Hematopoietic multipotent progenitor cell (in vitro differentiated cells): ENCODE data around the genes RMND5B and ZNF354C.

GRCh38 chr5:178077922-178078852 lies 35.1 kb upstream of the N4BP3 start:
- CAGE, long polyA plus RNA: no peak

DNA sequence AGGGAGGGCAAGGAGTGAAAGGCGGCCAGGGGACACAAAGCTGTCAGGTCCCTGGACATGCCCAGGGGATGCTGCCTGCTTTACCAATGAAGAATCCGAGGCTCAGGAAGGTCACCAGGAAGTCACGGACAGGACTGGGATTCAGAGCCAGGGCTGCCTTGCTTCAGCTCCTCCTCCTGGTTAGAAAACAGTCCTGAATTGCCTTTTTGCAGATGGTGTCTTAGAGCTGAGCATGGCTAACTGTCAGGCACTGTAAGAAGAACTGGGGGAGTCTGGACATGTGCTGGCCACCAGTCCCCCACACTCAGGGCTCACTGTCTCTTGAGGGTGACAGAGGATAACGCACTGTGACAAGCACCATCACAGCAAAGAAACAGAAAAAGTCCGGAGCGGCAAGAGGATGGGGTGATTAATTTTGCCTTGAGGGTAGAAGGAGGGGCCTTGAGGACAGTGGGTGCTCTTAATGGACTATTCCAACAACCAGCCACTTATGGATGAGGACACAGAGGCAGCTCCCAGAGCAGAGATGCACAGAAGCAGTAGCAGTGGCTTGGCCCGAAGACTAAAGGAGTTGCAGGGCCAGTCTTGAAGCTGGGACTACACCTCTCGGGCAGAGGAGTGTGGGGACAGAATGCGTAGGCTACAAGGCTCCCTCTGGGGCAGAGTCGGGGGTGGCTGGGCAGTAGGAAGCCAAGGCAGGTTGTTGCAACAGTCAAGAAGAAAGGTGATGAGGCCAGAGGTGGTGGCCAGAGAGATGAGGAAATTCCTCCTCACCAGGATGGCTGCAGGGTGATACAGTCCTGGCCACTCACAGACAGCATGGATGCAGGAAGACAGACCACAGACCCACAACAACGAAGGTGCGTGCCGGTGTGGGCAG lies 5.1 kb upstream of the N4BP3 start:
- CAGE, long polyA plus RNA: no peak

DNA sequence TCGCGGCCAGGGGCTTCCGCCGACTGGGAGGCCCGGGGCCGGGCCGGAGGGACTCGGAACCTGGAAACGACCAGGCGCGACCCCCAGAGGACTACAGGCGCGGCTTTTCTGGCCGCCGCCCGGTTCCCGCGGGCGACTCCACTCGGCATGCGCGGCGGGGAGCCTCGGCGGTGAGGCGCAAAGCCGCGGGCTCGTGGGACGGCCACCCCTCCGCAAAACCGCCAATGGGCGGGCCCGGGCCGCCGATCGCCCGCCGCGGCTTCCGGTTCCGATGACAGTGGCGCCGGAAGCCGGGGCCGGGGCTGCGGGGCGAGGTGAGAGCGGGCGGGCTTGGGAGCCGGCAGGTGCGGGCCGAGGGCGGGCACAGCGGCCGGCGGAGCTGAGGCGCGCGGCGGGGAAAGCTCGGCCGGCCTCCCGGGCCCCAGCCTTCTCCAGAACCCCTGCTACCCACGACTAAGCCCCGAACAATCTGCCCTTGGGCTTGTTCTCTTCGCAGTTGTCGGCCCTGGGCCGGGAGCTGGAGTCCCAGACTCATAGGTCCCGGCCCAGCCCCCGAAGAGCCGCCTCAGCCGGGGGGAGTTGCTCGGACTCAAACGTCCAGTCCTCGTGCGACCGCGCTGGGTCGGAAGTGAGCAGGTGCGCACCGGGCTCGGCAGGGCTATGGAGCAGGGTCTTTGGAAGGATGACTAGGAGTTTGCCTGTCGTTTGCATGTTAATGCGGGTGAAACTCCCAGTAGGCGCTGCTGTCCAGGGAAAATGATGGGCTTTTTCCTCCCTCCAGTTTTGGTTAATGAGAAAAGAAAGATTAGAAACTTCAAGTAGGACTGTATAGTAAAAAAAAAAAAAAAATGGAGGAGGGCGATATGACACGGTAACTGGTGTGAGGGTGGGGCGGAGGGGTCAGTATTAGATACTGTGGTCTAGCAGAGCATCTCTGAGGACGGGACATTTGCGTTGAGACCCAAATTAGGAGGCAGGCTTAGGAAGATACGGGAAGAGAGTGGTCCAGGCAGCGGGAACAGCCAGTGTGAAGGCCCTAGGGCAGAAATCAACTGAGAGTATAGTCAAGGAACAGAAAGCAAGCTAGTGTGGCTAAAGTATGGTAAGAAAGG lies at the start of gene RMND5B:
TSS of gene RMND5B (plus strand) at position 274 of the 1,112 bp plus-strand sequence.
- CAGE, long polyA plus RNA: start-site peak on the plus strand centred at position 282 of the sequence, 16 bp wide, 121 reads; start-site peak on the plus strand centred at position 884 of the sequence, 264 bp wide, 16 reads

- CAGE, long polyA plus RNA: no peak
Observed at GRCh38 chr5:178206232-178206984, 2.1 kb downstream of the HNRNPAB start.

- CAGE, long polyA plus RNA: start-site peak on the plus strand at chr5:178210131-178210273, 330 reads
Observed at GRCh38 chr5:178209593-178210338, 5.4 kb downstream of the HNRNPAB start.

DNA sequence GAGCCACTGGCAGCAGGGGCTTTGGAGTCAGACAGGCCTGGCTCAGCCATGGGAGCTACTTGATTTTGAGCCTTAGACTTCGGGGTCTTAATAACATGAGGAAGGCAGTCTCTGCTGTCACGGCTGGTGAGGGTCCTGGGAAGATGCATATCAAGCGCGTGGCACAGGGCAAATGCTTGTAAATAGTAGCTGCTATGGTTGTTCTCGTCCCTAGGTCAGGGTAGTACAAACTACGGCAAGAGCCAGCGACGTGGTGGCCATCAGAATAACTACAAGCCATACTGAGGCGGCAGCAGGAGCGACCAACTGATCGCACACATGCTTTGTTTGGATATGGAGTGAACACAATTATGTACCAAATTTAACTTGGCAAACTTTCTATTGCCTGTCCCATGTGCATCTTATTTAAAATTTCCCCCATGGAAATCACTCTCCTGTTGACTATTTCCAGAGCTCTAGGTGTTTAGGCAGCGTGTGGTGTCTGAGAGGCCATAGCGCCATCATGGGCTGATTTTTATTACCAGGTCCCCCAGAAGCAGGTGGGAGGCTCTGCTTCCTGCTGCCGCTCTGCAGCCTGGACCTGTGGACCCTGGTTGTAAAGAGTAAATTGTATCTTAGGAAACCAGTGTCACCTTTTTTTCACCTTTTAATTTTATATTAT lies 6.1 kb downstream of the HNRNPAB start:
- CAGE, long polyA plus RNA: start-site peak on the plus strand centred at position 237 of the sequence, 41 bp wide, 268 reads

DNA sequence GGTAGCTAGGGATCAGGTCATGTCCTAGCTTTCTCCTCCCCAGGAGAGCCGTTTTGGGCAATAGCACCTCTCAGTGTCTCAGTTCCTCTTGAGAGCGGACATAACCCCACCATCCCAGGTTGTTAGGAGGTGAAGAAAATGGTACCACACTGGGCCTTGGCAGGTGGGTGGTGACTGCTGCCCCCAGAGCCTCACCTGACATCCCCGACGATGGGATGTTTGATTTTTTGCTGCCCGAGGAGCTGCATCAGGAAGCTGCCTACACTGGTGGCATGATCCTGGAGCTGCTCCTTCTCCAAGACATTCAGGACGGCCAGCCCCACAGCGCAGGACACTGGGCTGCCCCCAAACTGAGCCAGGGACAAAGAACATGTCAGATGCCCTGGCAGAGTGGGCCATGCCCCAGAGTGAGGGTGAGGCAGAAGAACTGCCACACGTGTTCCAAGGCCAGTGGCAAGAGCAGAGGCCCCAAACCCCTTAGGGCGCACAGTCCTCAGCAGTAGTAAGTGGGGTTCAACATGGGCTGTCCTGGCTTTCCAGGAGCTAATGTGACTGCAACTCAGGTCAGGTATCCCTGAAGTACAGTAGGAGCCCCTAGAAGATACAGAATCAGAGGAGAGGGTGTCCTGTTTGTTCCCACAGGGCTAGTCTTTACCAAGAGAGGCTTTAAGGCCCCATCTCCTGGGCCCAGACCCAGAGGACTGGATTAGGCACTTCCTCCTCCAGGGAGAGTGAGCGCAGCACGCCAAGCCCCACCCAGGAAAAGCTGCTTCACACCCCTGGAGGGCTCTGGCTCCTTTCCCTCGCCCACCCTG lies 11.0 kb downstream of the HNRNPAB start:
- CAGE, long polyA plus RNA: no peak

DNA sequence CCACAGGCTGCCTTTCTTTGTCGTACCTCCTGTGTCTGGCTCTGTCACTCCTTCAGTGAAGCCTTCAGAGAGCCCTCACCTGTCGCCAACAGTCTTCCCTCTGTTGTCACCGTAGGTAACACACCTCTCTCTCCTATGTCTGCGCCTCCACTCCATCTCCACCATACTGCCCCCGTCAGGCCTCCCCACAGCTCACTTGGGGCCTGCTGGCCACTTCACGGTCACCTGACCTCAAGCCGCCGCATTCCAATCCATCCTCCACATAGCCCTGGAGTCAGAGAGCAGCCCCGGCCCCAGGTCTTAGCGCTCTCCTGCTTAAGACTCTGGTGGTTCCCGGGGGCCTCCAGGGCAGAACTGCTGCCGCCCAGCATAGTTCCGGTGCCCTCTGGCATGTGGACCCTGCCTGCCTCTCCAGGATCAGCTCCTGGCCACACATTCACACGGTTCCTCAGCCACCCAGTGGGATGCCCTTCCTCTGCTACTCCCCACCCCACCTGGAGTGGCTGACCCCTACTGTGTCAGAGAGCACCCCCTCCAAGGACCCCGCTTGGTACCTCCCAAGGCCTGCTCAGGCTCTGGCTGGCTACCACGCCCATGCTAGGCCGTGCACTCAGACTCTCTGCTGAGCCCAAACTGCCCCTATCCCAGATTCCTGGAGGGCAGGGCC lies 8.8 kb downstream of the PHYKPL start:
- CAGE, long polyA plus RNA: no peak

DNA sequence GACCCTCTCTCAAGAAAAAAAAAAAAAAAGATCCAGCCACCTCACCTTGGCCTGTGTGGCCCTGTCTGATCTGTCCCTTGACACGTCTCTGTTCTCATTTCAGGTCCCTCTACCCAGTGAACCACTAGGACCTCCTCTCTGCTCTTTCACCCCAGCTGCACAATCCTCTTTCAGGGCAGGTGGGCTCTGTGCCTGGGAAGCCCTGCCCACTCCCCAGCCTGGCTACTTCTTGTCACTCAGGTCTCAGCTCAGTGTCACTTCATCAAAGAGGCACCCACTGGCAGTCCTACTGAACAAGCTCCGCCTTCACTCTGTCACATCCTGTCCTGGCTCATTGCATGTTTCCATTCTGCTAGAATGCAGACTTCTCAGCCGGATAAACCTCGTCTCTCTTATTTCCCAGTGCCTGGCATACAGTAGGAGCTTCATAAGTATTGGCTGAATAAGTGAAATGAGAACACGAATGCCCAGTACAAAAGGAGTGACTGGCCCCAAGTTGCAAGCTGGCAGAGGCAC lies 98.1 kb upstream of the PHYKPL start:
- CAGE, long polyA plus RNA: no peak

DNA sequence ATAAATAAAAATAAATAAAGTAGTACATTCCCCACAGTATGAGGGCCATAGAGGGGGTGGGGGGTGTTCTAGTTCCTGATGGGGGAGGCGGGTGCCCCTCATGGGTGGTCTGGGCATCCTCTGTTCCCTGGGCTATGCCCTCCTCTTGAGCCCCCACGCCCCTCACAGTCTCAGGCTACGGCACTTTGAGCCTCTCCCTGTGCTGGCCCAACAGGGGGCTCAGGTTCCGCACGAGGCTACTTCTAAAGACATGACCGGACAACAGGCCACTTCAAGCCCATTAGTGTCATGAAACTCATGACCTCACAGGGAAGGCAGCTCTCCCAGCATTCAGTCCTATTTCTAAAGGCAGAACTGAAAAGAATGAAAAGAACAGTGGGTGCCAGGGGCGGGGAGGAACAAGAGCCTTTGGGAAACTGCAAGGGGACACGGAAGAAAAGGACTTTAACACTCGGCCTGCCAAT lies 45.1 kb downstream of the COL23A1 start:
- CAGE, long polyA plus RNA: no peak

DNA sequence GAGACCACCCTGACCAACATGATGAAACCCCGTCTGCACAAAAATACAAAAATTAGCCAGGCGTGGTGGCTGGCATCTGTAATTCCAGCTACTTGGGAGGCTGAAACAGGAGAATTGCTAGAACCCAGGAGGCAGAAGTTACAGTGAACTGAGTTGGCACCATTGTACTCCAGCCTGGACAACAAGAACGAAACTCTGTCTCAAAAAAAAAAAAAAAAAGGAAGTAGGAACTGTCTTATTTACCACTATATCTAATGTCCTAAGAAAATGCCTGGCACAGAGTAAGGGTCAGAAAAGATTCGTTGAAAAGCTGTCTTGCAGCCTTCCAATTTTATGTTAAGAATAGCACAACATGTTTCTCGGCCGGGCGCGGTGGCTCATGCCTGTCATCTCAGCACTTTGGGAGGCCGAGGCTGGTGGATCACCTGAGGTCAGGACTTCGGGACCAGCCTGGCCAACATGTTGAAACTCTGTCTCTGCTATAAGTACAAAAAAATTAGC lies 55.7 kb upstream of the ZNF354B start:
- CAGE, long polyA plus RNA: no peak

- CAGE, long polyA plus RNA: no peak
Observed at GRCh38 chr5:179059945-179060925, at the start of gene ZNF354C. TSS of gene ZNF354C (plus strand) at chr5:179060373.

DNA sequence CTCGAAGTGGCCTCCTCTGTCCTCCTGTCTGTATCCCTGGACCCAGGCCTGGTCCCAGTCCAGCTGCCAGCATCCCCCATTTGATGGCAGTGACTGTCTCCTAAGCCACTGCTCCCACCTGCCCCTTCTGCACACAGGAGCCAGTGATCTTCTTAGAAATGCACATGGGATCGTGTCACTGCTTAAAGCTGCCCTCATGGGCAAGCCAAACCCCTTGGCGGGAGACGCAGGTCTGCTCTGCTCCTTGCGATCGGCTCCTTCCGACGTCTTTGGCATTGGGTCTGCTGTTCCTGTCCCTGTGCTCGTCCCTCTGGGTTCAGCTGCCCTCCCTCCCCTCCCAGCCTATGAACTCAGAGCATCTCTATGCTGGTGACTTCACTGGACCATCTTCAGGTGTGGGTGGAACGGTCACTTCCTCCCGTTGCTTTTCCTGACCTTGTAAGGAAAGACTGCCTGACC lies 116.4 kb downstream of the ZNF354C start:
- CAGE, long polyA plus RNA: no peak

- CAGE, long polyA plus RNA: no peak
Observed at GRCh38 chr5:179276421-179276794, 68.9 kb downstream of the ADAMTS2 start.

- CAGE, long polyA plus RNA: no peak
Observed at GRCh38 chr5:179288292-179288429, 57.1 kb downstream of the ADAMTS2 start.

GRCh38 chr5:179572442-179572865 lies 22.1 kb downstream of the RUFY1 start:
- CAGE, long polyA plus RNA: no peak

GRCh38 chr5:179607691-179608665 lies 15.5 kb downstream of the HNRNPH1 start:
- CAGE, long polyA plus RNA: no peak

DNA sequence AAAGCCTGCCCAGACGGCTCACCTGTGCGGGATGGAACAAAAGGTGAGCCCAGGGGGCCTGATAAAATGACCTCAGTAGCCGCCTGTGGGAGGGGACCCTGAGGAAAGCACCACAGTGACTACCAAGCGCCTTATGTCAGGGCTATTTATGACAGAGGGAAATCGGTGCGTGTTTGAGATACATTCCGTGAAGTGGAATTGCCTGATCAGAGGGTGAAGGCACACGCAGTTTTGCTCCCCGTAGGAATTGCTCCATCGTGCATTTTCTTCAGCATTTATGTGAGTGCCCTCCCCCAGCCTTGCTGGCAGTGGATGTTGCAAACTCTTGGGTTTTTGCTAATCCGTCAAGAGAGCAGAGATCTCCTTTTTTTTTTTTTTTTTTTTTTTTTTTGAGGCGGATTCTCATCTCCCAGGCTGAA lies 22.4 kb downstream of the CBY3 start:
- CAGE, long polyA plus RNA: no peak

- CAGE, long polyA plus RNA: no peak
Observed at GRCh38 chr5:179729761-179730718, 2.6 kb upstream of the MAML1 start.

- CAGE, long polyA plus RNA: no peak
Observed at GRCh38 chr5:179796450-179796867, 2.7 kb downstream of the LTC4S start.